ENCODE measurements around the gene LPIN2.

DNA sequence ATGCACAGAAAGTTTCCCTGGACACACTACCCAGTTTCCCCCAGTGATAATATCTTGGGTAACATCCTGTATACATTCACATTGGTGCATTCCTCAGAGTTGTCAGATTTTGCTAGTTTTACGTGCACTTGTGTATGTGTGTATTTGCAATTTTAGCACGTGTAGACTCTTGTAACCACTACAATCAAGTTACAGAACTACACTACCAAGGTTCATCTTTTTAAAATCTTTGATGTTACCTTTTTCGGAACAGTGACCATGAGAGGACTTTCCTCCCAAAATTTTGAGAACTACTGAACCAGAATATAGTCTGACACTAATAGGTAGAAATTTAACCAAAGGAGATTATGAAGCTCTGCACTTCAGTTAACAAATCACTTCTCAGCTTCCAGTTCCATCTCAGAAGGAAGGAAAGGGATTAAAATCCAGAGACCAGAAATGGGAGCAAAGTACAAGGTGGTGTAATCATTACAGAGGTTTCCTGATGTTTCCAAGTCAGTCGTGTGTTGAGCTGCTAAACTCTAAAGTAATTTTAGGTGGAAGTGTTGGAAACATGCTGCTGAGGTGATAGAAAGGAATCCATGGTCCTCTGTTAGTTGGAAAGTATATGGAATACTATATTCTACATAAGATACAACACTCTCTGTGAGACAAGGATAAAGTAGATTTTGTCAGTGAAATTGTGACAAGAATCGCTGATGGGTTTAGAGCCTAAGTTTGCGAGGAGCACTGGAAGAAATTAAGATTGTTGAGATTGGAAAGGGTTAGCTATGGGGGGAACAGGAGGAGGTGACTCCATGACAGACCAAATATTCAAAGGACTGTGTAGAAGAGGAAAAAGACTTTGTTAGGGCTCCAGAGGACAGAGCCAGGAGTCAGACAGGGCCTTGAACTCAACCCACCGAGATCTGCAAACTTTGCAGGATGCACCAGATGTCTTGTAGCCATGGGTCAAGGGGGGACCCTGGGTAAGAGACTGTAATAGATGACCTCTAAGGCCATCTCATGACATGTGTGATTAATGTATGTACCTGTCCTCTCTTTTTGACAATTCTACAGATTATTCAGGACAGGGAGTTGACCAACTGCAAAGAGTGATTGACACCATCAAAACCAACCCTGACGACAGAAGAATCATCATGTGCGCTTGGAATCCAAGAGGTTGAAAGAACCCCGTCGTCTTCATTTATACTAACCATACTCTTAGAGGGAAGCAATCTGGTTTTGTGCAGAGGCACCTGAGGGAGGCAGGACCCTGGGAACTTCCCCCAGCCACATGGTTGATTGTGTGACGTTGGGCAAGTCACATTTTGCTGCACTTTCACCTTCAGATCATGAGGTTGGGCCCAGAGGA, 11.0 kb downstream of the TYMS start:
- PRO-cap, result no peak

DNA sequence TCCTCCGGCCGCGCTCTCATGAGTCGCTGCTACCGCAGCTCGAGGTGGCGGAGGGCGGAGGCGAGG, 92 bp downstream of the YES1 start:
- PRO-cap, result no peak

- PRO-cap, result bidirectional peak, plus-strand start at chr18:812941, minus-strand start at chr18:812753; unidirectional peak, minus-strand start at chr18:812975; unidirectional peak, minus-strand start at chr18:813245; unidirectional peak, minus-strand start at chr18:813382
Measured at GRCh38 chr18:812823-813434, 887 bp upstream of the YES1 start.

DNA sequence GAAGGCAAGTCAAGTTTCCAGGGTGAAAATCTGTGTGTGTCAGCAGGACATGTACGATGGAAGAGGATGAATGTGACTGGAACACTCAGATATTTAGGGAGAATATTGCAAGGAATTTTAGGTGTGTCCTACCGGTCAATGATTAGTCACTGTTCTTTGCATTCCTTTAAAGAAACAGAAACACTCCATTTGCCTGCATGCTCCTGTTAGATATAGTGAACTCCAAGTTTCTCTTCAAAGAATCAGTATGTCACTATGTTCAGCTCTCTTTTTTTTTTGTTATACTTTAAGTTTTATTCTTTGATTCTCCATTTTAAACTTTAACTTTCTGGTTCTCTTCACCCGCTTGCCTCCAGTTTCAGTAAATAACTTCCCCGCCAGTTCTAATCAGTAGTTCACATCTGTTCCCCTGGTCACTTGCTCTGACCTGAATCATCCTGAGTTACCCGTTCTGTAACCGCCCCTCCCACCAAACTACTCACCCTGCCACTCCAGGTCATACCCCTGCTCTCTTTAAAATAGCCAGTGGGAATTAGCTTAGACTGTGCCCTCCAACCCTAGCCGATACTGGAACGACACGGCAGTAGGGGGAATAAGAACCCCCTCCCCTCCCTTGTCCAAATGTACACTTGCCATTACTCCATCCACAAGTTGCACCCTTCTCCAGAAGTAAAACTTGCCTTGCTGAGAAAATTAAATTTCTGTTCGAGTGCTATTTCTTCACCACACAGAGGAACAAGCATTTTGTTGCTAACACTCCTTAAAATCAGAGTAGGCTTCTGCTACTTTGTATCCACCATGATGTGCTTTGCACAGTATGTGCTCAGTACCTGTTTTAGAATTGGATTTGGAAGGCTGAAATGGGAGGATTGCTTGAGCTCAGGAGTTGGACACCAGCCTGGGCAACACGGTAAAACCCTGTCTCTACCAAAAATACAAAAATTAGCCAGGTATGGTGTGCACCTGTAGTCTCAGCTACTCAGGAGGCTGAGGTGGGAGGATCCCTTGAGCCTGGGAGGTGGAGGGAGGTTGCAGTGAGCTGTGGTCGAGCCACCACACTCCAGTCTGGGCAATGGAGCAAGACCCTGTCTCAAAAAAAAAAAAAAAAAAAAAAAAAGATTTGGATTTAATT, 268.3 kb downstream of the METTL4 start:
- PRO-cap, result no peak

DNA sequence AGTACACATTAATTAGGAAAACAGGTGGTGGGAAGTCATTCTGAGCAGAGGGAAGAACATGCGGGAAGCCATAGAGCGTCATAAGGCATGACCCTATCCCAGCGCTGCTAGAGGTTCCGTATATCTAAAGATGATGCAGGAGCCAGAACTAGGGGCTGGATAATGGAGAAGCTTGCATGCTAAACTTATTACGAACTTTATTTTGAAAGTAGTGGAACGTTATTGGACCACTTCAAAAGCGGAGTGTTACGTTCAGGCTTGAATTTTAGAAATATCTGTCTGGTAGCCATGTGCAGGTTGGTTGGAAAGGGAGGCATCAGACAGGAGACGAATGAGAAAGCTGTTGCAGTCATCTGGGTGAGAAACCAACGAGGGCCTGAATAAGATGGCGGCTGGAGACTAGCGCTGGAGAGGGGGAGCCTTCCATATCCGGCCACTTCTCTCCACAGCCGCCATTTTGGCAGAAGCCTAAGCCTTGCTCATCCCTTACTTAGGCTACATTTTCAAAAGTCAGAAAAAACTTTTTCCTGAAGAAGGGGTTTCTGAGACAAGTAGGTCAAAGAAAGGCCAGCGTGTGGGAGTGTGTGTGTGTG, 220.8 kb downstream of the METTL4 start:
- PRO-cap, result no peak

GRCh38 chr18:2777635-2778255, 69.1 kb upstream of the EMILIN2 start:
- PRO-cap, result no peak

GRCh38 chr18:2778998-2779952, 67.5 kb upstream of the EMILIN2 start:
- PRO-cap, result no peak

GRCh38 chr18:2918265-2919401, 71.8 kb downstream of the EMILIN2 start:
- PRO-cap, result no peak

GRCh38 chr18:2961733-2962341, 51.1 kb downstream of the LPIN2 start:
- PRO-cap, result unidirectional peak, minus-strand start at chr18:2962121; unidirectional peak, minus-strand start at chr18:2962143; unidirectional peak, minus-strand start at chr18:2962157

GRCh38 chr18:2981082-2981946, 31.6 kb downstream of the LPIN2 start:
- PRO-cap, result bidirectional peak, plus-strand start at chr18:2981453, minus-strand start at chr18:2981463

- PRO-cap, result no peak
Measured at GRCh38 chr18:2998712-2999429, 14.1 kb downstream of the LPIN2 start.

DNA sequence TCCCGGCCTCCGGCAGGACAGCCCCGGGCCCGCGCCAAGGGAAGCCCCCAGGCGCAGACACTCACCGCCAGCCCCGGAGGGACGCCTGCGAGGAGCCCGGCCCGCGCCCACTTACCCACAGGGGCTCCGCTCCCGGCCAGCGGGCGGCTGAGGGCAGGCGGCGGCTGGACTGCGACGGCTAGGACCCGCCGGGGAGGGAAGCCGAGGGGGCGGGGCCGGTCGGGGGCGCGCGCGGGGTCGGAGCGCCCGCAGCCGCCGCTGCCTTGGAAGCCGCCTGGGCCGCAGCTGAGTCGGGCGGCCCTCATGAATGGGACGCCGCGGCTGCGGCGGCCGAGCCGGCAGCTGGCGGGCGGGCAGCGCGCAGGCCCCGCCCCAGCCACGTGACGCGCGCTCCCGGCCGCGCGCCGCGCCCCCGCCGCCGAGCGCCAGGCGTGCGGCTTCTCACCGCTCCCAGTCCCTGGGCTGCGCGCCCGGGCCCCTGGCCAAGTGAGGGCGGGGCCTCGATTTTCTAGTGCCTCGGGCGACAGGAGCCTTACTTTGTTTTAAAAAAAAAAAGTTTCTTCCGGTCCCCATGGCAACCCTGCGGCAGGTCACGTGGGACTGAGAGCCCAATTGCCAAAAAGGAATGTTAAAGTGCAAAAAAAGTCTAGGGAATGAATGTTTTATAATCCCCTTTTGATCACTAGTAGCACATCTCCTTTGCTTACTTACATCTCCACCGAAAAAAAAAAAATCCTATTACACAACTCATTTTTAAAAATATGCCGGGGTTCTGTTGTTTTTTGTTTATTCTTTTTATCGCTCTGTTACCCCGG, at the start of gene LPIN2:
Gene LPIN2 (minus strand): TSS at position 173 of the 815 bp plus-strand sequence.
- PRO-cap, result bidirectional peak, plus-strand start at position 375 of the sequence, minus-strand start at position 276 of the sequence

GRCh38 chr18:3044864-3045497, 32.0 kb upstream of the LPIN2 start:
- PRO-cap, result no peak

- PRO-cap, result unidirectional peak, minus-strand start at chr18:3062669; unidirectional peak, minus-strand start at chr18:3062733
Measured at GRCh38 chr18:3062474-3062916, 49.6 kb upstream of the LPIN2 start.

- PRO-cap, result no peak
Measured at GRCh38 chr18:3093900-3094593, 81.1 kb upstream of the LPIN2 start.

- PRO-cap, result no peak
Measured at GRCh38 chr18:3210196-3210827, 9.5 kb downstream of the MYOM1 start.

GRCh38 chr18:3230296-3230979, 10.7 kb upstream of the MYOM1 start:
- PRO-cap, result no peak

DNA sequence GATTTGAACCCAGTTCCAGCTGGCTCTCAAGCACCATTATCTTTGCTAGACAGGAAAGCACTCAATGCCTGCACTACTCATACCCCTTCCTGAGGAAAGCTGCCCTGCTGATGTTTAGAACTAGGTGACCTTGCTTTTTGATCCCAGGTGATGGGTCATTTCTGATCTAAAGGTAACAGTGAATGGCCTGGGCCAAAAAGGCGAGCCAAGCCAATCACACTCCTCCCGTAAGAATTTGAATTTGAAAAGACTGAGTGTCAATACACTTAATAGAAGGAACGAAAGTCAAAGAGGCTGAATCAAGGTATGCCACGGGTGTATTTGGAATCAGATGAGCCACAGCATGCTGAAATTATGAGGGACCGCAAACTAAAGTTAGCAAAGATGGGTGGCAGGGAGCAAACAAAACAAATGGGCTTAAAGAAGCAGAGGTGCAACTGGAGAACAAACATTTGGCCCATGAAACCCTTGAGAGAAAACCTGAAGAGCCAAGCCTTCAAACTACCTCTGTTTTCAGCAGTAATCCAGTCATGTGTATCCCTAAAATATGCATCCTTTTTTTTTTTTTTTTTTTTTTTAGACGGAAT, 11.3 kb upstream of the MYOM1 start:
- PRO-cap, result no peak

- PRO-cap, result no peak
Measured at GRCh38 chr18:3282018-3282310, 20.0 kb downstream of the MYL12B start.

- PRO-cap, result no peak
Measured at GRCh38 chr18:3447323-3447431, 2.8 kb upstream of the TGIF1 start.